ENCODE results near the genes LRFN3, CAPNS1 and ZFP30.

DNA sequence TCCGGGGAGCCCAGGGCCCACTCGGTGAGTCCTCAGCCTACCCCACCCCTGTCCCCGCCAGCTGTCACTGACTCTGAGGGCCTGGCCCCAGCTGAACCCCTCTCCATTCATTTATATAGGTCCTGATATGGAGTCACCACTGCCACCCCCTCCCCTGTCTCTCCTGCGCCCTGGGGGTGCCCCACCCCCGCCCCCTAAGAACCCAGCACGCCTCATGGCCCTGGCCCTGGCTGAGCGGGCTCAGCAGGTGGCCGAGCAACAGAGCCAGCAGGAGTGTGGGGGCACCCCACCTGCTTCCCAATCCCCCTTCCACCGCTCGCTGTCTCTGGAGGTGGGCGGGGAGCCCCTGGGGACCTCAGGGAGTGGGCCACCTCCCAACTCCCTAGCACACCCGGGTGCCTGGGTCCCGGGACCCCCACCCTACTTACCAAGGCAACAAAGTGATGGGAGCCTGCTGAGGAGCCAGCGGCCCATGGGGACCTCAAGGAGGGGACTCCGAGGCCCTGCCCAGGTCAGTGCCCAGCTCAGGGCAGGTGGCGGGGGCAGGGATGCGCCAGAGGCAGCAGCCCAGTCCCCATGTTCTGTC lies 11.8 kb downstream of the ARHGAP33 start:
- PRO-cap, 4 experiments, result no peak in any of the 4 experiments
- RAMPAGE, long total RNA, 2 experiments, result no peak in any of the 2 experiments

- PRO-cap, 4 experiments, result peak in 2 of 4 experiments; most common plus-strand start chr19:35898783 (in 2)
- RAMPAGE, long total RNA, 2 experiments, result no peak in any of the 2 experiments
Measured at GRCh38 chr19:35898583-35898864, 3.8 kb upstream of the HCST start.

DNA sequence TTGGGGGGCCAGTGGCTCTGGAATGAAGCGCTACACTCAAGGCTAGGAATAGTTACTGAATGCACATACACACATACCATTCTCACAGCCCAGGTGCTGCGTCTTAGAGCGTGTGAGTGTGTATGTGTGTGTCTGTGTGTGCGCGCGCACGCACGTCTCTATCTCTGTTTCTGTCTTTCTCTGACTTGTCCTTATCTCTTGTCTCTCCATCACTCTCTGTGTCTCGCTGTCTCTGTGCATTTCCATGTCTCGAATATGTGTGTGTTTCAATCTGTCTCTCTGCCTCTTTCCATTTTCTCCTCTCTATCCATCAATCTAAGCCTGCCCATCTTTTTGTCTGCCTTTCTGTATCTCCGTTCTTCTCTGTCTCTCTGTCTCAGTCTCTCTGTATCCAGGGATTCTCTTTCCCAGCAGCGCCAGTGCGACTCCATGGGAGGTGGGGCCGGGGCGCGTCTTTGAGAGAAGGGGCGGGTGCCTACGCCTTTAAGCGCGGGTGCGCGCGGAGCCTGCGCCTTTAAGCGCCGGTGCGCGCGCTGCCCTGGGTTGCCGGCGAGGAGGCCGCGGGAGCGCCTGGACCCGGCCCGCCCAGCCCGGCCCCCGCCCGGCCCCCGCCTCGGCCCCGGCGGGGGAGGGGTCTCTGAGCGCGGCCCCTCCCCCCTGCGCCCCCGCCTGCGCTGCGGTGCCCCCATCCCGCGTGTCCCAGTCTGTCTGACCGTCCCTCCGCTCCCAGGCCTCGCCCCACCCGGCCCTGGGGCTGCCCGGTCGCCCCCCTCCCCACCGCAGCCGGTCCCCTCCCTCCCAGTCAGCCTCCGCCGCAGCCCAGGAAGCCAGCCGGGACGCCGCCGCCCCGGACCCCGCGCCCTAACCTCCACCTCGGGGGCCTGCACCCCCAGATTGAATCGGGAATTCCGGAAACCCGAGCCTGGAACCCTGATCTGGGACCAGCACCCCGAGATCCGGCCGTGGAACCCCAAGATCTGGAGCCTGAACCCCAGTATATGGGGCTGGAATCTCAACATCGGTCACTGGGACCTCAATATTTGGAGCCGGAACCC lies at the start of gene LRFN3:
Gene LRFN3 (plus strand): TSS at position 517 of the 1,055 bp plus-strand sequence.
- PRO-cap, 4 experiments, result peak in 4 of 4 experiments; most common plus-strand start position 517 of the sequence (in 4)
- RAMPAGE, long total RNA, 2 experiments, result no peak in any of the 2 experiments

- PRO-cap, 4 experiments, result peak in 1 of 4 experiments; most common plus-strand start chr19:36053757 (in 1)
- RAMPAGE, long total RNA, 2 experiments, result no peak in any of the 2 experiments
Measured at GRCh38 chr19:36053578-36053773, 609 bp downstream of the THAP8 start.

- PRO-cap, 4 experiments, result no peak in any of the 4 experiments
- RAMPAGE, long total RNA, 2 experiments, result no peak in any of the 2 experiments
Measured at GRCh38 chr19:36119985-36121119, 5.1 kb downstream of the TBCB start.

DNA sequence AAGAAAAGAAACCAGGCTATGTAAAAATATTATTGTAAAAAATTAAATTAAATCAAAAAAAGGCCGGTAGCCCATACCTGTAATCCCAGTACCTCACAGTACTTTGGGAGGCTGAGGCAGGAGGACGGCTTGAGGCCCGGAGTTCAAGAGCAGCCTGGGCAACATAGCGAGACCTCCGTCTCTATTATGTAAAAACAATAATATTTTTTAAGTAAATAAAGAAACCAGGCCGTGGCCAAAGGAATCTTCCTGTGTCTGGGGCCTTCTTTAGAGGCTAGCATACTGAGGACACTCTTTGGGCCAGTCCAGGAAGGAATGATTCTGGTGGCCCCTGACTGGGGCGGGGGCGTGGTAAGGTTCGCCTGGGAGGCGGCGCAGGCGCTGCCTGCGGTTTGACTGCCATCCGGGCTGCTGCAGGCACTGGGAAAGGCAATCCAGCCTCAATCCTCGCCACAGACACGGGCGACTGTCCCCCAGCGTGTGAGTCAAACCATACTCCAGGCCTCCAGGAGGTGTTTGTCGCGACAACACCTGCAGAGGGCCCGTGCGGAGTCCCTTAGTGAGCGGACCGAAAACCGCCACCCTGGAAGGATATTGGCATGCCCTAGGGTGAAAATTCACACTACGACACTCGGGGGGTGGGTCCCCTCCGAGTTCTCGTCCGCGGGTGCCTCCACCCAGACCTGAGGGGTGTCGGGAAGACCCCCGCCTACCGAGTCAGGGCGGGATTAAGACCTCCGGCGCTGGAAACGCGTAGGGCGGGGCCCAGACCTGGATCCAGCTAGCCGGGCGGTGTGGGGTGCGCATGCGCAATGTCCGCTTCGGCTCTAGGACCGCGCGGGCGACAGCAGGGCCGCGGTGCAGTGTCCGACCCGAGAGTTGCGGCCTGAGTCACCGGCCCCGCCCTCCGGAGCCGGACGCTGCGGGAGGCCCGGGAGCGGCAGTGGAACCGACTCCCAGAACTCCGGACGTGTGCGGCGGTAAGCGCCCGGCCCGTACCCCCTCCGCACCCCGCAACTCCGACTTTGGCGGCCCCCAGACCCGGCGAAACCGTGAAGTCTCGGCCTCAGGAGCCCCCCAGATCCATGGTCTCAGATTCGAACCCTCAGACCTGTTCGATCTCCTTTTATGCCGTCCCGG lies at the start of gene CAPNS1:
Gene CAPNS1 (plus strand): TSS at position 889 of the 1,140 bp plus-strand sequence.
- PRO-cap, 4 experiments, result peak in 4 of 4 experiments; most common plus-strand start position 402 of the sequence (in 4); most common minus-strand start position 685 of the sequence (in 3)
- RAMPAGE, long total RNA, 2 experiments, result start-site peak on the plus strand in 1 of 2 experiments, centred at position 884 of the sequence, 25 reads per replicate

GRCh38 chr19:36149715-36150868 lies 2.2 kb downstream of the COX7A1 start:
- PRO-cap, 4 experiments, result no peak in any of the 4 experiments
- RAMPAGE, long total RNA, 2 experiments, result start-site peak on the plus strand in 1 of 2 experiments, at chr19:36150103-36150187 at its widest, 47 reads per replicate

DNA sequence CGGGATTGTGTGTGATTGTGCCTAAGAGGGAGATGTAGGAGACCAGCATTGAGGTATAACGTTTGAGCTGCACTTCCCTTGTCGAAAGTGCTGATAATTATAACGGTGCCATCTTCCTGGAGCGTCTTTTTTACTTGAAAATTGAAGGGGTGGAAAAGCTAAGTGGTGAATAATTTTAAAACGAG lies 407 bp downstream of the ZNF146 start:
- PRO-cap, 4 experiments, result no peak in any of the 4 experiments
- RAMPAGE, long total RNA, 2 experiments, result no peak in any of the 2 experiments

- PRO-cap, 4 experiments, result no peak in any of the 4 experiments
- RAMPAGE, long total RNA, 2 experiments, result no peak in any of the 2 experiments
Measured at GRCh38 chr19:36215924-36216597, 1.2 kb downstream of the ZNF146 start.

- PRO-cap, 4 experiments, result no peak in any of the 4 experiments
- RAMPAGE, long total RNA, 2 experiments, result no peak in any of the 2 experiments
Measured at GRCh38 chr19:36337212-36337623, 41.8 kb downstream of the ZFP14 start.

DNA sequence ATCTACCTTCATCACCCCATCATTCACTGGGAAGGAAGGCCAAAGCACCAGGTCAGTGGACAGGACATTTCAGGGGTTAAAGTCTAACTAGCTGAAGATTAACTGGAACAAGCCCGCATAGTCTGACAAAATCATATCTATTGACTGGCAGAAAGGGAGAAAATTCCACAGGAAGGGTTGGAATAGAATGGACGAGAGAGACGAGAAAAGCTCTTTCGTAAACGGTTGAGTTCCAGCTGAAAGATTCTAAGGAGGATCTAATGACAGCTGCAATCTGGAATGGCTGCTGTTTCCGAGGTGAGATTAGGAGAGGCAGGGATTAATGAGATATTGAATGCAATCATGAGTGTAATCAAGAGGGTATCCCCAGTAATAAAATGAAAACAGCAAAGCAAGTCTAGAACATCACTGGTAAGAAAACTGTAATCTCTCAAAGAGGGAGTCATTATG lies 1.1 kb downstream of the ZFP14 start:
- PRO-cap, 4 experiments, result peak in 1 of 4 experiments; most common plus-strand start position 170 of the sequence (in 1)
- RAMPAGE, long total RNA, 2 experiments, result start-site peak on the plus strand in 1 of 2 experiments, centred at position 148 of the sequence, 35 reads per replicate

DNA sequence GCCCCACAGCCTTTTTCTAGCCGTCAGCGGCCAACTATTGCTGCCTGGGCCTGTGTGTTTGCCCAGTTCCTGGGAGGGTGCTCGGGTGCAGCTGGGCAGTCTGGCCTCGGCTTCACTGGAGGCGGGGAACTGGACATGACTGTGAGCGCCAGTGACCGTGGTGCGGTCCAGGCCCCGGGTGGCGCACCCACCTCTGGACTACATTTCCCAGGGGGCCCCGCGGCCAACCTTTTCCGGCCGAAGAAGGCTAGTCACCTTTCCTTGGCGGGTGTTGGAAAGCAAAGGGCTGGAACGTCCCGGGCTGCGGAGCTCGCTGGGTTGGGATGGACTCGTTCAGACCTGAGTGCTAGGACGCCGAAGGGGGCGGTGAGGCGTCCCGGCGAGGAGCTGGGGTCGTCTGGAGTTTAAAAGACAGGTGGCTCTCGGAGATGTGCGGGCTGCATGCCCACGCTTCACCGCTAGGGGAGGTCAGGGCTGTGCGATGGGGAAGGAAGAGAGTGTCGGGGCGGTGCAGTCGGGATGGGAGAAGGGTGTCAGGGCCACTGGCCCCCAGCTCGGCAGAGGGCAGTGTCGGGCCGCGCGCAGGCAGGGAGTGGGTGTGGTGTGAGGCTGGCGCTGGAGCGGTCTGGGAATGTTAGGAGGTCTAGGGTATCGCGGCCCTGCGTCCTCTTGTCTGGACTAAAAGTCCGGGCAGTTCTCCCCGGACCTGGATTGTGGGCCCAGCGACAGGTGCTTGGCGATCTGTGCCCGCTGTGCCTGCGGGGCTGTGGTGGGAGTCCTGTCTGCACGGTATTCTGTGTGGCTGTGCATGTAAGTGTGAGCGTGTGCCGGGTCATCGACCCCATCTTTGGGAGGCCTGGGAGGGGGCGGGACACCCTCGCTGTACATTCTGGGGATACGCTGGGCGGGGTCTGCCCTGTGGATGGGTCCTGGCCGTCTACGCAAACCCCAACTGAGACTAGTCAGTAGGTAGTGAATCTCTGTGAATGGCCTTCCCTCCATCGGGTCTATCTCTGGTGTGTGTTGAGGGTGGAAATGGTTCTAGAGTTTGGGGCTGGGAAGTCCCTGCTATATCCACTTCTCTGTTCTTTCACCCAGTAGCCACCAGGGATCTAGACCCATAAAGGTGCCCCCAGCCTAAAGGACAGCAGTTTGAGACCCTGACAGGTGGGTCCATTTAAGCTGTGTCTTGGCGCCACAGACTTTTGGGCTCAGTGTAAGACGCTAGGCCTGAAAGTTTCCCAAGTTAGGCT lies 57.2 kb downstream of the ZNF568 start:
- PRO-cap, 4 experiments, result peak in 3 of 4 experiments; most common plus-strand start position 276 of the sequence (in 2); most common minus-strand start position 117 of the sequence (in 1)
- RAMPAGE, long total RNA, 2 experiments, result start-site peak on the plus strand in 1 of 2 experiments, centred at position 418 of the sequence, 7 reads per replicate

GRCh38 chr19:37303662-37304122 lies 30.8 kb upstream of the ZNF875 start:
- PRO-cap, 4 experiments, result no peak in any of the 4 experiments
- RAMPAGE, long total RNA, 2 experiments, result no peak in any of the 2 experiments

GRCh38 chr19:37507362-37507871 lies 678 bp downstream of the ZNF793 start:
- PRO-cap, 4 experiments, result no peak in any of the 4 experiments
- RAMPAGE, long total RNA, 2 experiments, result no peak in any of the 2 experiments

GRCh38 chr19:37655317-37655960 lies at the start of gene ZFP30:
TSS of gene ZFP30 (minus strand) at chr19:37655465.
- PRO-cap, 4 experiments, result peak in 4 of 4 experiments; most common plus-strand start chr19:37655847 (in 4); most common minus-strand start chr19:37655426 (in 4)
- RAMPAGE, long total RNA, 2 experiments, result start-site peak on the minus strand in 1 of 2 experiments, at chr19:37655398-37655502 at its widest, 31 reads per replicate

DNA sequence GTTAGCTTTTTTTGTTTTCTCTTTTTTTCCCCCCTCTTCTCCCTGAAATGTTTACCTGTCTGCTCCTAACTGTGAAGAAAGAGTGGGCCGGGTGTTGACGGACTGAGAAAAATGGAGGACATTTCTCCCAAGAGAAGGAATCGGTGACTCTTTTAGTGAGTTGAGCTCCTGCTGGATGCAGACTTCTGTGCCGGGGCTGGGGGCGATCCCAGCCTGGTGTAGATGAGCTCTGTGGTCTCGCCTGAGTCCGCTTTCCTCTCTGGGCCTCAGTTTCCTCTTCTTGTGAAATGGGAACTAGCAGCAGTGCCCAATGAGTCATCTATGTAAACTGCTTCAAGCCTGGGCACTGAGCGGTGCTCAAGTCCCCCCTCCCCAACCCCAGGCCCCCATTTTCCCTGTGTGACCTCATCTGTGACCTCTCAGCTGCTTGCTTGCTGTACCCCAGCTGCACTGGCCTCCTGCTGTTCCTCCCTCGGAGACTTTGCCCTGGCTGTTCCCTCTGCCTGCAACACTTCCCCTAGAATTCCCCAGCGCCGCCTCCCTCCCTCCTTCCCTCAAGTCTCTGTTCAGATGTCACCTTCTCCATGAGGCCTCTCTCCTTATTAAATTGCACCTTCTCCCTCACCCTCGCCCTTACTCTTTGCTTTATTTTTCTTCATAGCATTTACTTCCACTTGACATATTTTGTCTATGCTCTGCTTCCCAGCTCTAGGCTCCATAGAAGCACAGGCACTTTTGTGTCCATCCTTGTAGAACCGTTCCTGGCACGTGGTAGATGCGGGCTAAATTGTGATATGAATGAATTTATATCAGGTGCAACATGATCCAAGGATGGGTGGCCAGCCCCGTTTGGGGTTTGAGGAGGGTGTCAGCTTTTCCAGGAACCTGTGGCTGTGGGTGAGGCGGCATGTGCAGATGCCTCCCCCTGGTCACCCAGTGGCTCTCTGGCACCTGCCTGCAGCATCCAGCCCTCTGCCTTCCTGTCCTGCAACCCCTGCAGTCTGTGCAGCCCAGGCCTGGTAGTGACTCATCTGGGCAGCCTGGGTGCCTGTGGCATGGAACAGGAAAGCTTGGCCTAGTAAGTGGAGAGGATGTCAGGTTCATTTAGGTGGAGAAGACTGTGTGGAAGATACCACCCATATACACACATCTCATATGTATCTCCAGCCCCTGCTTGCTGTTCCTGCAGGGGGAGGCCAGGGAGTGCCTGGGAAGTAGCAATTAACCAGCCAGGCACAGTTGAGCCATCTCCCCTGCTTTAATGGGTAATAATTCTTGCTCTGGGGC lies 26.2 kb downstream of the SIPA1L3 start:
- PRO-cap, 4 experiments, result peak in 1 of 4 experiments; most common plus-strand start position 1,025 of the sequence (in 1); most common minus-strand start position 483 of the sequence (in 1)
- RAMPAGE, long total RNA, 2 experiments, result no peak in any of the 2 experiments

DNA sequence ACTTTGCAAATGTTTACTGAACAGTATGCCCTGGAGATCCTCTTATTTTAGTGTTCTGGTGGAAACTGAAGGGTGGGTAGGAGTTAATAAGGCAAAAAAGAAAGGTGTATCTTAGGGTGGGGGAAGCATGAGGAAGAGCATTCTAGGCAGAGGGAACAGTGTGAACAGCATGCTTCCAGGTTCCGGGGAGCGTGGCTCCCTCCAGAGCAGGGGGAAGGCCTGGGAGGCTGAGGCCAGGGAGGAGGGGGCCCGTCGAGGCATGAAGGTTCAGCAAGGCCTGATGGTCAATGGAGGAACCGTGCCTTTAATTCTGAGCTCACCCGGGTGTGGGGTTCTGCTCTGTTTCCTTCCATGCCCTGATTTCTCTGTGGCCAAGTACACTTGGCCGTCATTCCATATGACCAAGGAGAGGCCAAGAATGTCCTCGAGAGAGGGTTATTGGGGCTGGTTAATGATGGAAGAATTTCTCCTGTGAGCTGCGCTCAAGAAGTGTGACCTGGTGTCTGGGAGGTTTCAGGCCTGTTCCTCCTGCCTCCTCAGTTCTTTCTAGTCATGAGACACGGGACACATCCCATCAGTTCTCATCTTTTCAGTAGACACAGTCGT lies 73.5 kb downstream of the SIPA1L3 start:
- PRO-cap, 4 experiments, result no peak in any of the 4 experiments
- RAMPAGE, long total RNA, 2 experiments, result no peak in any of the 2 experiments

GRCh38 chr19:38023142-38023966 lies 116.3 kb downstream of the SIPA1L3 start:
- PRO-cap, 4 experiments, result no peak in any of the 4 experiments
- RAMPAGE, long total RNA, 2 experiments, result no peak in any of the 2 experiments

DNA sequence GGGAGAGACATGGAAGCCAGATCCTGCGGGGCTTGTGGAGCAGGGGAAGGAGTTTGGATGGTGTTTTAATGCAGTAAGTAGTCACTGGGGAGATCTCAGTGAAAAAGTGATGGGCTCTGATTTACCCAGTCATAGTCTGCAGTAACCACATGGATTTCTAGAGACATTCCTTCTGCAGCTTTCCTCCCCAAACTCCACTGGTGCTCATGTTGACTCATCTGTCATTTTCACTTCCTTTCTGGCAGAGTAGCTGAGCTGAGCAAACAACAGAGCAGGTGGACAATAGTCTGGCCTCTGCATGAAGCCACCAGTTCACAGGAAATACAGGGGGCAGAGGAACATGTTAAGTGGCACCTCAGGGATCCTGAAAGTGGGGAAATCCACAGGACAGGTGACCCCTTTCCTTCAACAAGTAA lies 144.0 kb downstream of the DPF1 start:
- PRO-cap, 4 experiments, result no peak in any of the 4 experiments
- RAMPAGE, long total RNA, 2 experiments, result no peak in any of the 2 experiments

- PRO-cap, 4 experiments, result no peak in any of the 4 experiments
- RAMPAGE, long total RNA, 2 experiments, result no peak in any of the 2 experiments
Measured at GRCh38 chr19:38109355-38110665, 114.2 kb downstream of the DPF1 start.

Measured in right lobe of liver (tissue), 4 donors.